ENCODE measurements around a stretch of chr16.

DNA sequence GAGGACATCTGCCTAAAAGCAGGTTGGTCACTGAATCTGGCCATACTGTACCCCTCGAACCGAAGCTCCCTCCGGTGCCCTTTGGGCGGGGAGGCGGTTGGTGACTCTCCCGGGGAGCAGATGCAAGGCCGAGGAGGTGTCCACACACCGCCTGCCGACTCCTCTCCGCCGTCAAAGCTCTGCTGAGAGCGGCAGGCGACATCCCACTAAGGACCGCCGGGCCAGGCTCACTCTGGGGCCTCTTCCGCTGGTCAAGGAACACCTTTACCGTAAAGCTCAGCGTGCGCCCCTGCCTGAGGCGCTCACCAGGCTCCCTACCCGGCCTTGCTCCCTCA, 406 bp downstream of the ZNF200 start:
- PRO-cap: no peak
- RAMPAGE, long total RNA: no peak

DNA sequence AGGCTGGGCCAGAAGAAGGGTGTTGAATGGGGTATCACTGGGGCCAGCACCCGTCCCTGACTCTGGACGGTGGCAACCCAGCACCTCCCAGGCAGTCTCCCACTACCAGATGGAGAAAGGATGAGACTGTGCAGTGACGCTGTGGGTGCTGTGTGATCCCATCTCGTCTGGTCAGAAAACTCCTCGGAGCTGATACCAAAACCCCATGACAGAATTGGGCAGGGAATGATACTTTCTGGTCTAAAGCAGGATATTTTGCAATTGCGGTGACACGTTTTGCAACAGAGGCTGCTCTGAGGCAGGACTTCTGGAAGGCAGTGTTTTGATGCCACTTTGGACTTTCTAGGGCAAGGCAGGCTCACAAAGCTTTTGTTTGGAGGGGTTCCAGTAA, 2.6 kb upstream of the MEFV start:
- PRO-cap: no peak
- RAMPAGE, long total RNA: no peak

DNA sequence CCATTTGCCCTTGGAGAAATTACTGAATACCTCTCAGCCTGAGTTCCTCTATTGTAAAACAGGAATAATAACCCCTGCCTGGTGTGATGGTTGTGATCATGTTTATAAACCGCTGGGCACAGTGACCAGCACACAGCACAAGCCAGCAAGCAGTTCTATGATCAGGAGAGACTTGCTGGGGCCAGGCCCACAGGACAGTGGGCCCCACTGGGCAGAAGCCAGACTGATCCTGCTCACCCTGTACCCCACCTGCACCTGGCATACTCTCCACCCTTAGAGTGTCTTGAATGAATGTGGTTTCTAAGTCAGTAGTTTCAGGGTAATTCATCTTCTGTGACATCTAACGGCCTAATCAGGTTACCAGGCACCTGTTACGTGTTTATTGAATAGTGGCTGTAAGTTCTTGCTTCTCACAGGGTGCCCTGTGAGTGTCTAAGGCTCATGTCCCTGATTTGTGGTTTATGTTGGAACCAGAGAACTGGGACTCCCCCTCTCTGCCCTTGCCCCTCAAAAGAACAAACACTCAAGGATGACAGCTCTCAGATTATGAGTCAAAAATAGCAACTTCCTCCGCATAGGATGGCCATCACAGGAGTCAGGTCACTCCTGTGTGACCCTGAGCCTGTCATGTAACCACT, 7.1 kb upstream of the OR2C1 start:
- PRO-cap: bidirectional peak, plus-strand start at position 413 of the sequence, minus-strand start at position 199 of the sequence
- RAMPAGE, long total RNA: no peak

DNA sequence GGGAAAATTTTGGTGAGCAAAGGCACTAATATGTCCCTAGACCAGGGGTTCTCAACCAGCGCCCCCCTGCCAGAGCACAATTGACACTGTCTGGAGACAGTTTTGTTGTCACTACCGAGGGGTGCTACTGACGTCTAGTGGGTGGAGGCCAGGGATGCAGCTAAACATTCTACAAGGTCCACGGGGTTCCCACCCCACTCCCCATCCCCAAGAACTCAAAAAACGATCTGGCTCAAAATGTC, 10.1 kb downstream of the OR2C1 start:
- PRO-cap: no peak
- RAMPAGE, long total RNA: no peak

GRCh38 chr16:3485263-3485814, 9.9 kb downstream of the C16orf90 start:
- PRO-cap: no peak
- RAMPAGE, long total RNA: no peak

GRCh38 chr16:3646154-3647123, 8.1 kb upstream of the DNASE1 start:
- PRO-cap: no peak
- RAMPAGE, long total RNA: no peak

DNA sequence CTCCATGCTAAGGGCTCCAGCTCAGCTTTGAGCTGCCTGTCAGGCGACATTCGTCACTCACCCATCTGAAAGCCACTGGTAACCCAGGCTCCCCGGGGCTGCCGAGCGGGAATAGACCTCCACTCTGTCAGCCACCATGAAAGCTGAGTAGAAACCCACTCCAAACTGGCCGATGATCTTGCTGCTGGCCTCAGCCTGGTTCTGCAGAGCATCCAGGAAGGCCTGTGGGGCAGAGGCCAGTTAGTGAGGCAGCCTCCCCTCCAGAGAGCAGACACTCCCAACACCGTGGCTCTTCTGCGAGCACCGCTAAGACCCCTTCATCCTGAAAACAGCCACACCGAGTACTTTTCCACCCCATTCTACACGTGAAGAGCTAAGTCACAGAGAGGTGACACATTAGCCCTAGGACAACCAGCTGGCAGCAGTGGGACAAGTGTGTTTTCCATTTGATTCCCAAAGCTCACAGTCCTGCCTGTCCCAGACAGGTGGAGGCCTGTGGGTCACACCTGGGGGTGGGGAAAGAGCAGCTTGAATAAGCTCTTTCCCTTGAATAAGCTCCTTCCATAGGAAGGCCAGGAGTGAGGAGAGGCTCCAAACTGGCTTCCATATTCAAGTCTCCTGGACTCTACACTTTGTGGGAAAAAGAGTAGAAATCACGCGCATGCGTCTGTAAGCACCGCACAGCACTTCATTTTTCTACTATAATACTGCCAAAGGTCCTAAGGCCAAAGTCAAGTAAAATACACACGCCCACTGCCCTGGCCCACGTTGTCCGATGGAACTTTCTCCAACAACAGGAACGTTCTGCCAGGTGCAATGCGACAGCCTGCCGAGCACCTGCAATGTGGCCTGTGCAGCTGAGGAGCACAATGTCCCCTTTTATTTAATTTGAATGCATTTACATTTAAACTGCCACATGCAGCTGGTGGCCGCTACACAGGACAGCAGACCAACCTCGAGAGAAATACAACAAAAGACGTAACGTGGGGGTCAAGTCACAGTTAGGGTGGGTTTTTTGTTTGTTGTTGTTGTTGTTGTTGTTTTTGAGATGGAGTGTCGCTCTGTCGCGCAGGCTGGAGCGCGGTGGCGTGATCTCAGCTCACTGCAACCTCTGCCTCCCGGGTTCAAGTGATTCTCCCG, 23.3 kb downstream of the DNASE1 start:
- PRO-cap: no peak
- RAMPAGE, long total RNA: no peak

DNA sequence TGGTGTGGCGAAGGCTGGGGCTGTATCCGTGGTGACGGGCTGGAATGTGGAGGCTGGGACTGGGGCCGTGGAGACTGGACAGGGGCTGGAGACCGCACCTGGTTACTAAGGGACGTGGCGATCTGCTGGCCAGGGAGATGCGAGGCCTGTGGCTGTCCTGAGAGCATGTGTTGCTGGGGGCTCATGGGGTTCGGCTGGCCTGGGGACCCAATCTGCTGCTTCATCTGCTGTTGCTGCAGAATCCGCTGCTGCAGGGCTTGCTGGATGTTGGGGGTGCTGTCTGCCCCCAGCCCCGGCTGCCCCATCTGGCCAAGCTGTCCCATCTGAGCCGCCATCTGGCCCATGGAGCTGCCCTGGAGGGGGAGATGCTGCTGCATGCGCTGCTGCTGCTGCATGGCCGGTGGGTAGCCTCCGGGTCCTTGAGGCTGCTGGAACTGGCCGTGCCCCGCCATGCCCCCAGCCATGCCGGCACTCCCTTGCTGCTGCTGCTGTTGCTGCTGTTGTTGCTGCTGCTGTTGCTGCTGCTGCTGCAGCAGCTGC, 10.7 kb upstream of the TRAP1 start:
- PRO-cap: no peak
- RAMPAGE, long total RNA: no peak

- PRO-cap: no peak
- RAMPAGE, long total RNA: no peak
These were observed 11.4 kb upstream of the TRAP1 start for GRCh38 chr16:3728463-3729307.

- PRO-cap: no peak
- RAMPAGE, long total RNA: no peak
These were observed 17.6 kb upstream of the TRAP1 start for GRCh38 chr16:3734814-3735387.

DNA sequence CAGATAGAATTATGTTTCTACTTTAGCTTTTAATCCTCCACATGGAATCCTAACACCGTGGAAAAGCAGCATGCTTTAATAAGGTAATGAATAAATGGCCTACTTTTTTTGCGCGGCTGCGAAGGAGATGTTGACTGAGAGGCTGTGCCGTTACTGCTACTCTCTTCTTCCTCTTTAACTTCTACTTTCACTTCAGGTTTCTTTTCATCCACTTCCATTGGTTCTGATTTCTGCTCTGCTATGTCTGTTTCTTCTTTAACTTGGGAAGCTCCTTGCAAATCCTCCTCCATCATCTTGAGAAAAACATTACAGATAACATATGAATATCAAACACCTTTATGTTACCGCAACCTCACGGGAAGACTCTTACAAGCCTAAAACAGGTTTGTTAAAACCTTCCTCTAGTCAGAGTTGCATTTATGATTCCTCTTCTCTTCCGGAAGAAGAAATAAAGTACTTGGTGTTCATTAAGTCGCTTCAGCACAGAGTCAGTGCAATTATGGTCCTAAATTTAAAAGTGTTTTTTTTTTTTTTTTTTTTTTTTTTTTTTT, 50.4 kb upstream of the TRAP1 start:
- PRO-cap: no peak
- RAMPAGE, long total RNA: no peak

DNA sequence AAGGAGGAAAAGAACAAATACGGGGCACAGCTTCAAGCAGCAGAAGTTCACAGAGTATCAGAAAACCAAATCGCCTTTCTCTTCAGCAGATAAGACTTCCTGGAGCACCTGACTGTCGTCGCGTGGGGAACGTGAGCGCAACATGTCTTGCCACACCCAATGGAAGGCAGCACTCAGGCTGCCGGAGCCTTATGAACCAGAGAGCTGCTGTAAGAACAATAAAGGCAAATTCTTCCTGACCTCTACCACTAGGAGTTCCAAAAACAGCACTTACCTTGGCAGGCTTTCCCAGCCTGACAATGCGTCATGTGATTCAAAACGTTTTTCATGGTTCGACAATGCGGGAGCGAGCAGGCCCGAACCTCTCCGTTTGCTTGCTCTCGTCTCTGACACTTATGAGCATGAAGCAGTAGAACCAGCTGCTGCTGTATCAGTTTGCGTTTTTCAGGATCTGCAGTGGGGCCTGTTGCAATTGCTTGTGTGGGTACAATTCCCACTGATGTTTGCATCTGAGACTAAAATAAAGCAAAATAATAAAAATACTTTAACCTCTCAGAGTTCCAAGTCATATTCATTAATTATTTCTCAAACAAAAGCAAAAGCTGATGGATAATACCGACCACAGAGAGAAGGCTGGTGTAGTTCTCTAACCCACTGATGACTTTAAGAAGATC, 75.9 kb upstream of the TRAP1 start:
- PRO-cap: no peak
- RAMPAGE, long total RNA: no peak

DNA sequence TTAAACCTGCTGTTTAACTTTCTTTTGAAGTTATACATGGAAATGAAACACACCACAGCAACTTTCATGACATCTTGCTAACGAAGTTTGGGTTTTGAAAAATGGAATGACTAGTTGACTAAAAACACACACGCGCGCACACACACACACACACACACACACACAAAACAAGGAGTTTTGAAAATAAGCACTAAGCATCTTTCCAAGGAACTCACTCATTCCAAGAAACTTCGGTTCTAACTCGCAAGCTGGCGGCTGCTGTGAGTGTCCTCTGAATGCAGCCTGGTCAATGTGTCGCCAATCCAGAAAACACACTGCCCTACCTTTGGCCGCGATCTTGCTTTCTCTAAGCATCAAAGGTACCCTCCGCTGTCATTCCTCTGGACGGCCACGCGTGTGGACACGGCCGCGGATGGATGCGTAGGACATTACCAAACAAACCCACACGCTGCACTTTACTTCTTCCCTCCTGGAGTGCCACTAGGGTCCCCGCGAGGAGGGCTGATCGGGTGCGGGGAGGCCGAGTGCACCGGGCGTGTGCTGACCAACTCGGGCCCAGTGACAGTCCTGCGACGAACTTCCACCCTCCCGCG, 1.3 kb downstream of the CREBBP start:
- PRO-cap: no peak
- RAMPAGE, long total RNA: no peak

DNA sequence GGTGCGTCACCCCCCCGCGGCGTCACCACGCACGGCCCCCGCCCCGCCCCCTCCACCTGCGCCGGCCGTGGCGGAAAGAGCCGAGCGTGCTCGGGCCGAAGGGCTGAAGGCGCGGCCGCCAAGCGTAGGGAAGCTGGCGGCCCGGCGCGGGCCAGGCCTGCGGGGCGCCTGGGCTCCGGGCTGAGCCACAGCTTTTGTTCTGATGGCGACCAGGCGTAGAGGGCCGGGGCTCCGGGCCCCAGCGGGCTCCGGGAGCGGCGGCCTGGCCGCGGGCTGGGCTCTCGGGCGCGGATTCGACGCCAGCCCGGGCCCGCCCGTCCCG, 234 bp upstream of the CREBBP start:
- PRO-cap: bidirectional peak, plus-strand start at position 106 of the sequence, minus-strand start outside the sequence
- RAMPAGE, long total RNA: no peak

DNA sequence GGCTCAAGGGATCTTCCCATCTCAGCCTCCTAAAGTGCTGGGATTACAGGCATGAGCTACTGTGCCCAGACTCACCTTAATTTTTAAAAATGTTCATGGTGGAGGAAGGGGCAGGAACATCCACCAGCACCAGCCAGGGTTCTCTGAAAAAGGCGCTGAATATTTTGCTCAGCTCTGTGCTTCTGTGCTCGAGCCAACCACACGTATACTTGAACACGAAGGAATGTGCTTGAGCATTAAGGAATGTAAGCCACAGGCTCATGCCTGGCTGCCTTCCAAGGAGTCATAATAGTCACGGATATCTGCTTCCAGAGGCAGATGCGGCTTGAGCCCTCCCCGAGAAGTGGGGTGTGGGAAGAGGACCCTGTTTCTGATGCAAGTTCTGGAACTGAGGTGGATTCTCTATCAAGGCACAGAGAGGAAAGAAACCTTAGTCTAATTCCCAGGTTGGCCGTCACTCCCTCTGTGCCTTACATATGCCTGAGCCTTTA, 65.6 kb upstream of the CREBBP start:
- PRO-cap: no peak
- RAMPAGE, long total RNA: no peak

DNA sequence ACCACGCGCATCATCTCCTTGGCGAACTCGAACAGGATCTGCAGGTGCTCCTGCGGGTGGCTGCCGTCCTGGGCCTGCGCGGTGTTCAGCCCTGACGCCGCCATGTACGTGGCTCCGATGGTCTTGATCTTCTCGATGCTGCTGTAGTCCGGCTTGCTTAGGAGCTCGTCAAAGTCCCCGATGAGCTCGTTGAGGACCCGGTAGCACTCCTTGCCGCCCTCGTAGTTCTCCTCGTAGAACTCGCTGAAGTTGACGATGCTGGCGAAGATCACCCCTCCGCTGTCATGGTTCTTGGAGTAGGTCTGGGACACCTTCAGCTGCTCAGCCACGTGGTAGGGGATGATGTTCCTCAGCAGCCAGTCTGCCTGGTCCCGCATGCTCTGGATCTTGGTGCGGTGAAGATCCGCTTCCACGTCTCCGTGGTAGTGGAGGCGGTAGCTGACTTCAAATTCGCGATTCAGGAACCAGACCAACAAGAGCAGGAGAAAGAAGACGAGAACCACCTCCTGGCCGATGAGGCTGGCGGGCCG, 85.9 kb upstream of the CREBBP start:
- PRO-cap: no peak
- RAMPAGE, long total RNA: no peak

DNA sequence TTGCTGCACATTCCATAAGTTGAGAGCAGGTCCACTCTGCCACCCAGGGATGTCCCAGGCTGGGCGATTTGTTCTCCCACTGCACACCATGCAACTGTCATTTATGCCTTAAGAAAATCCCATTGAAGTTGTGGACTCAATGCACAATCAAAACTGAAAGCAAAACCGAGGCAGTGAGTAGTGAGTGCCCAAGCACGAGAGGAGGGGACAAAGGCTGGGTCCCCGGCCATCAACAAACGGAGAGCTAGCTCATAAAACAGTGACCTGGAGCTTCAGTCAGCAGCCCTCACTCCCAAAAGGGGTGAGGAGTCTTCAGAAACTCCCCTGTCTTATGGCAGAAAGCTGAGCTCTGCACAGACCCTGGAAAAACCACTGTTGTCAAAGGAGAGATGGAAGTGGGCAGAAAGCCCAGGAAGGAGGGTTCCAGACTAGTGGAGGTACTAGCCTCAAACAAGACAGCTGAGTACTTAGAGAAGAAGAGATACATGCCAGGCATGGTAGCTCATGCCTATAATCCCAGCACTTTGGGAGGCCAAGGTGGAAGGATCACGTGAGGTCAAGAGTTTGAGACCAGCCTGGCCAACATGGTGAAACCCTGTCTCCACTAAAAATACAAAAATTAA, 96.8 kb downstream of the ADCY9 start:
- PRO-cap: no peak
- RAMPAGE, long total RNA: no peak

DNA sequence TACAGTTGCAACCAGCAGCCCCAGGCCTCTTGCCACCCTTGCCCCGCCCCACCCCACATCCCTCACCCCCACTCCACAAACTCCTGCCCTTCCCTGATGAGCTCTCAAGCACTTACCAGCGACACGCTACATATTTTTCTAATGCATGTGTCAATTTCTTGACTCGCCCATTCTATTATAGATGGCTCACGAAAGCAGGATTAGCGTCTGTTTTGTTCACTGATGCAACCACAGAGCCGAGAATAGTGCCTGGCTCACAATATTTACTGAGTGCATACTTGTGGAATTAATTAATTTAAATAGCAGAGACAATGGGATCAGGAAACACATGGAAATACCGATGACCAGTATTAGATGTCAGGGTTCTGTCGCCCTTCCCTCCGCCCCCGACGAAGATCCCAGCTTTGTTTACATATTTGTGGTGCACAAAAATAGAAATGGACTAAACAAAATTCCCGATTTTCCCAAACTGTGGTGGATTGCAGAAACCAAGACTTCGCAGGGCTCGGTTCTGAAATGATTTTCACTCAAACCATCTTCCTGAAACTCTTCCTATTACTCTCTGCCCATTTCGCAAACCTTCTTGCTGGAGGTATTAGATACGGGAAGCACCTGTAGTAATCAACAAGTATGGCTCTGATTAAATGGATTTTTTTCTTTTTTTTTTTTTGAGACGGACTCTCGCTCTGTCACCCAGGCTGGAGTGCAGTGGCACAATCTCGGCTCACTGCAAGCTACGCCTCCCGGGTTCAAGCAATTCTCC, 62.1 kb downstream of the ADCY9 start:
- PRO-cap: no peak
- RAMPAGE, long total RNA: no peak

DNA sequence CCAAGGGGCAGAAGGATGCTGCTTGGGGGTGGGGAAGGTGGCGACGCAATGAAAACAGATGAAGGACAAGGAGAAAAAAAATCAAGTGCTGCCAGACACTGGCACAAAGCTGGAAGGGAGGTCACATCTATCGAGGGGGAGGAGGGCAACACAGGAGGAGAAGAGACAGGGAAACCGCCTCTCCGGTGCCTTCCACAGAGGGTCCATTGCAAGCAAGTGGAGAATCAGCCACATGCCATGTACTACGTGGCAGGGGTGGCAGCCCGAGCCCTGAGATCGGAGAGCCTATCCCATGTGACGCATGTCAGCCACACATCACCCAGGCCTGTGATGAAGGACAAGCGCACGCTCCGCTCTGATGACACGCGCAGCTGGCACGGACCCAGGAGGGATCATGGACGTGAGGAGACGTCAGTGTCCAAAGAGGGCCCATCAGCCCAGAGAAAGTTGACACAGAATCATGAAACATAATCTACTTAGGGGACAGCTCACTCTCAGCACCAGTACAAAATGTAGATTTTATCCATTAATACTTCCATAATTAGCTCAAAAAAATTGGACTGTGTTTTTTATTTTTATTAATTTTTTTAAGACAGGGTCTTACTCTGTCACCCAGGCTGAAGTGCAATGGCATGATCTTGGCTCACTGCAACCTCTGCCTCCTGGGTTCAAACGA, 30.0 kb downstream of the ADCY9 start:
- PRO-cap: no peak
- RAMPAGE, long total RNA: no peak

GRCh38 chr16:4244175-4244820, 2.4 kb upstream of the SRL start:
- PRO-cap: no peak
- RAMPAGE, long total RNA: no peak

Measured in OCI-LY7 (cell line).